Type B pancreatic cell (in vitro differentiated cells): Measurements from ENCODE around the gene HEATR5A.

DNA sequence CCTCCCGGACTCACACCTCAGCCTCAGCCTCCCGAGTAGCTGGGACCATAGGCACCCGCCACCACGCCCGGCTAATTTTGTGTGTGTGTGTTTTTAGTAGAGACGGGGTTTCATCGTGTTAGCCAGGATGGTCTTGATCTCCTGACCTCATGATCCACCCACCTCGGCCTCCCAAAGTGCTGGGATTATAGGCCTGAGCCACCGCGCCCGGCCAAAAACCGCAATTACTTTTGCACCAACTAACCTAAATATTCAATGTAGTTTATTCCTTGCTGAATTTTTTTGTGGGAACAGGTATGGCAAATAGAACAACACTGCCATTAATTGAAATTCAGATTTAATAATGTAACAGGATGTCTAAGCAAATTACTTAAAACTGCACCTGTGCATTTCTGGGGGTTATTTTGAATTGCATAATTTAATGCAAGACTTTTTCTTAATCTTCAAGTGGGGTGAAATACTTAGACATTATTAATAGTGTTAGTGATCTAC is 18.9 kb downstream of the COCH start:
- PRO-cap, result unidirectional peak, minus-strand start at position 75 of the sequence

GRCh38 chr14:30909875-30910567 is 35.7 kb downstream of the COCH start:
- PRO-cap, result no peak

DNA sequence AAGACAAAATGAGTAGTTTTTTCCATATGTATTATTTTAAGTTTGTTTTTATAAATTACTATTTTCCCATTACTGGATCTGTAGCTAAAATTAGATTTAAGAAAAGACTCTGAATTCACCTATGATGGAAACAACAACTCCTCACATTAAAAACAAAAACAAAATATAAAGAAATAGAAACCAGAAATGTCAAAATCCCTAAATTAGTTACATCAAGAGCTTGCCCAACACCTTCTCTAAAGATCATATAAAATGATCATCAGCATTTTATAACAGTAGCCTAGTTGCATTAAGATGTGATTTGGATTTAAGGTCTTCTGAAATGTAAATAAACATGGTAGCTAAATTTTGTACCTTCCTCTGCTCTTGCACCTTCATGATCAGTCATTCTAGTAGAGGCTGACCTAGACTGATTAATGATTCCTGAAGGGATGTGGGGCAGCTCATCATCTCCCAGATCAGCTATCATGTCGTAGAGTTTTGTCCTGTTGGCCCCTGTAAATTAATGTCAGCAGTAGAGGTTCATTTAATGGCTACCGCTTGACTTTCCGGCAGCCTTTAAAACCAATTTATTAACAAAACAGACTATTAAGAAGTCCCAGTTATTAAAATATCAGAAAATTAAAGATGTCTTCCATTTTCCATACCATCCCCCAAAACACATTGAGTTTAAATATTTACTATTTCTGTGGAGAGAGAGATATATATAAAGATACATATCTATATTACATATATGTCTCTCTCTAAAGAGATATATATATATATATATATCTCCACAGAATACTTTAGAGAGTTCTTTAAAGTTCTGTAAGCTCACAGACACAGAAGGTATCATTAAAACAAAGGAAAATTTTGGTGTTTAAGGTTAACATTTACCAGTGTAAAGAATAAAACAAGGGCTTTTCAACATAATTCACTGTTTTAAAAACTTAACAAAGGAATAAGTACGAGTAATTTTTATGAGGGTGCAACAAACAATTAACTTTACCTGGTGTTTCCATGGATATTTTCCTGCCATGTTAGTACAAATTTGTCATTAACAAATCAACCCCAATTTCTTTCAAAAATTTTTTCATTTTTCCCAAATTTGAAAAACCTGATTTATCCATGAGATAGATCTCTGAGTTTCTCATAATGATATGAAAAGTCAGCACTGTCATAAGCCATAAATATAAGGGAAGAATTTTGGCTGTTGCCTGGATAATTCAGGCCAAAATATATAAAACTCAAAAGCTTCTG is 44.7 kb downstream of the COCH start:
- PRO-cap, result no peak

GRCh38 chr14:31419640-31420947 is at the start of gene HEATR5A:
Gene HEATR5A, minus strand, starts transcription at chr14:31420550.
- PRO-cap, result bidirectional peak, plus-strand start at chr14:31420763, minus-strand start at chr14:31420550

GRCh38 chr14:32202796-32203862 is 126.0 kb upstream of the AKAP6 start:
- PRO-cap, result unidirectional peak, plus-strand start at chr14:32203667

- PRO-cap, result no peak
These were observed 17.3 kb upstream of the AKAP6 start for GRCh38 chr14:32311693-32312290.

DNA sequence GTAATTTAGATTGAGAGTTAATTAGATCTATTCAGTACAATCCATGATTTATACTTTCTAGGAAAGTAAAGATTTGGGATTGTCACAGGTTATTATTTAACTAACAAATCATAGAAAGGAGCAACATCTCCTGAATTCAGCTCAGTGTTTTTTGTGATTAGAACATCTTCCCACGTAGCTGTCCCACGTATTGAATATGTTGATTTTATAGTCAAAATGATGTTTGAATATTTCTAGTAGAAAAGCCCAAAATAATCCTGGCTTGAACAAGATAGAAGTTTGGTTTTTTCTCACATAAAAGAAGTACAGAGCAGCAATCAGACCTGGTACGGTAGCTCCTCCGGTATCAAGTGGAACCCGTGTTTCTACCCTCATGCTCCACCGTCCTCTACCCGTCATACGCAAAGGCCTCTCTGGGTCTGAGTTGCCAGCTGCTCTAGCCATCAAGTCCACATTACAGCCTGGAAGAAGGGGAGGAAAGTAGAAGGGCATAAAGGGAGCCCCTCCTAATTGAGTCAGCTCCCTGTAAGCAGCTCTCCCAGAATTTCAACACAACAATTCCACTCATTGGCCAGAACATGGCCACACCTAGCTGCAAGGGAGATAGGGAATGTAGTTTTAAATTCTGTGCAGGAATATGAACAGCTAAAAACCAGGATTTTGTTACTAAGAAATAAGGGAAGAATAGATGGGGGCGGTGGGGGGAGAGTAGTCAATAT is 103.6 kb downstream of the AKAP6 start:
- PRO-cap, result no peak

- PRO-cap, result no peak
These were observed 1.7 kb downstream of the NPAS3 start for GRCh38 chr14:32940443-32940765.

GRCh38 chr14:32985748-32986582 is 47.3 kb downstream of the NPAS3 start:
- PRO-cap, result no peak

DNA sequence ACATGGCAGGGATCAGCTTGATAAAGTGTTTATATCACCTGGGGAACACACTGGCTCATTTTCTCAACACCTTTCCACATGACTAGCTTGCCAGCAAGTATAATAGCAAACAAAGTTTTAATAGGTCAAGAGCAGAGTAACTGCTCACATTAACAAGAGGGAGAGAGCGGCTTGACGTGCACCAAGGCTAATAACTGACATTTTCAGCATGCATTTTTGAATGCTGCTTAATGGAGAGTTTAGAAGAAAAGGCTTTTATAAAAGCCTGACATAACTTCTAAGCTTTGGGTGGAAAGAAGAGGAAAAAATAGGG is 246.3 kb downstream of the EGLN3 start:
- PRO-cap, result no peak

- PRO-cap, result no peak
These were observed 27.6 kb downstream of the SPTSSA start for GRCh38 chr14:34434254-34434934.

GRCh38 chr14:34520594-34521154 is 18.8 kb downstream of the EAPP start:
- PRO-cap, result no peak

DNA sequence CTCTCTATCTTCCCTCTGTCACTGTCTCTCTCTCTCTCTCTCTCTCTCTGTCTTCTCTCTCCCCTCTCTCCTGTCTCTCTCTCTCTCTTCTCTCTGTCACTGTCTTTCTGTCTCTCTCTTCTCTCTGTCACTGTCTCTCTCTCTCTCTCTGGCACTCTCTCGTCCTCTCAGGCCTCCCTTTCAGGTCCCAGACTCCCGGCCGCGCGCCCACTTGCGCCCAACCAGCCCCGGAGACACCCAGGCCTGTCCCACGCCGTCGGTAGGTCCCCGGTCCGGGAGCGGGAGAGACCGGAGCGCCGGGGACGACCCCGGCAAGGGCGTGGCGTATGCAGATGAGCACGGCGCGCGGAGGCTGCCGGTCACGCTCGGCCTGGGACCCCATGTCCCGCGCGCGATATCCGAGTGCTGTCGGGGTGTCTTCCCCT is 6.7 kb upstream of the EAPP start:
- PRO-cap, result no peak

GRCh38 chr14:34554733-34555327 is 15.3 kb upstream of the EAPP start:
- PRO-cap, result no peak

DNA sequence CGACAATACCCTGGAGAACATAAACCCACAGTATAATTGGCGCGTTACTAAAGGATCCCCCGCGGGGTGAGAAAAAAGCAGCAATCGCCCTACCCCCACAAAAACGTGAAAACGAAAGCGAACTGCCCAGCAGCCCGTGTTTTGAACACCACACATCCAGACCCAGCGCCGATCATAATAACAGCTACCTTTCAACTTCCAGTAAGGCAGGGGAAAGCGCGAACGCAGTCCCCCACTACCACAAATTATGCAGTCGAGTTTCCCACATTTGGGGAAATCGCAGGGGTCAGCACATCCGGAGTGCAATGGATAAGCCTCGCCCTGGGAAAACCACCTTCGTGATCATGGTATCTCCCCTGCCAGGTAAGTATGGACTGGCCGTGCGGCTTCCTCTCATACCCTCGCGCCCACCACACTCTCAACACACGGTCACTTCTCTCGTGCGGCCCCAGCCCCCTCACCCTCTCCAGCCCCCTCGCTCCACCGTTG is 16.6 kb upstream of the EAPP start:
- PRO-cap, result no peak

GRCh38 chr14:34677842-34678462 is 36.4 kb downstream of the CFL2 start:
- PRO-cap, result no peak

- PRO-cap, result no peak
These were observed 74.2 kb downstream of the BAZ1A start for GRCh38 chr14:34800948-34801319.

DNA sequence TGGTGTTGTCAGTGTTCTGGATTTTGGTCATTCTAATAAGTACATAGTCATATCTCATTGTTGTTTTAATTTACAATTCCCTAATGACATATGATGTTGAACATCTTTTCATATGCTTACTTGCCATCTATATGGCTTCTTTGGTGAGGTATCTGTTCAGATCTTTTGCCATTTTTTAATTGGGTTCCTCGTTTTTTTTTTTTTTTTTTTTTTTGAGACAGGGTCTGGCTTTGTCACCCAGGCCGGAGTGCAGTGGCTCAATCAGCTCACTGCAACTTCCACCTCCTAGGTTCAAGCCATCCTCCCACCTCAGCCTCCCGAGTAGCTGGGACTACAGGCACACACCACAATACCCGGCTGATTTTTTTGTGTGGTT is 55.2 kb downstream of the BAZ1A start:
- PRO-cap, result no peak

GRCh38 chr14:34872722-34873147 is 2.4 kb downstream of the BAZ1A start:
- PRO-cap, result no peak

DNA sequence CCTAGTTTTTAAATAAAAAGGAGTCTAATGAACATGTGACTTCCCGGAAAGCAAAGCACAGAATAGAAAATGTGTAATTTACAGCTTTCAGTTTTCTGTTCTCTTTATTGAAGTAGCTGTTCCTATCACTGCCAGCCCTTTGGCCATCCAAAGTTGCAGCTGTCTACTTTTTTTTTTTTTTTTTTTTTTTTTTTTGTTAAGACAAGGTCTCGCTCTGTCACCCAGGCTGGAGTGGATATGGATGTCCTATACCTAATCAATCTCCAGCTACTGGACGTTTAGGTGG is 52.0 kb upstream of the SRP54 start:
- PRO-cap, result no peak